ENCODE measurements around a stretch of chr7.

DNA sequence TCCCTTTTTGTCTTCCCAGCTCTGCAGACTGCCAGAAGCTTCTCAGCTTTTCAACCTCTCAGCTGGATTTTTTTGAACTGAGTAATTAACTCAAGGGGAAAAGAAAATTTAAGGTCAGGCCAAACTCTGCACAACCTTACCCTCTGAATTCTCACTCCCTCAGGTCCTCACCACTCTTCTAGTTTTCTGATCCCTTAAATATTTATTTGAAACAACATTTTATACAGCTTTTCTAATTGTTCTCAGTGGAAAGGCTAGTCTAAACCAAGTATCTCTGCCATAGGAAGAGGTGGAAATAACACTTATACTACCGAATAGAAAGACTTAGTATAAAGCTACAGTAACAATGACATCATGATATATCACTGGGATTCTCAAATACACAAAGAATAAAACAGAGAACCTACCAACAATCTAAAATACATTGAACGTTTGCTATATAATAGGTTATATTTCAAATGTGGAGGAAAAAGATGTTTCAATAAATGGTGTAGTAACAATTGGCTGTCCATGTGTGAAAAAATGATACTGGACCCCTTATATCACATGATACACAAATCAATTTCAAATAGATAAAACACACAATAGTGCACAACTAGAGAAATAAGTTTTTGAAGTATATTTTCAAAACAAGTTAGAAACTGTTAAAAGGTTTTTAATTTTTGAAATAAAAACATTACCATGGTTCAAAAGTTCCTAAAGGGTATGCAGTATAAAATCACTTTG lies 142.9 kb downstream of the KMT2C start:
- PRO-cap, 3 experiments: no peak in any of the 3 experiments
- RAMPAGE, long total RNA: no peak

- PRO-cap, 3 experiments: no peak in any of the 3 experiments
- RAMPAGE, long total RNA: no peak
Measured at GRCh38 chr7:152341220-152341804, 94.5 kb downstream of the KMT2C start.

DNA sequence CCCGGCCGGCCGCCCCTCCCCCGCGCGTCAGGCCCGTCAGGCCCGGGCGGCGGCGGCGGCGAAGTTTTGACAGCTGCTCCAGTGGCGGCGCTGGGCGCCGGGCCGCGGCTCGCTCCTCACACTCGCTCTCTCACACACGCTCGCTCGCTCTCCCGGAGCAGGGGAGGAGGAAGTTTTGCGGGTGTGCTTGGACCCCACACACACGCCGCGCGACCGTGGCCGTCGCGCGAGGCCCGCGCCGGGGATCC lies 361 bp upstream of the KMT2C start:
- PRO-cap, 3 experiments: no peak in any of the 3 experiments
- RAMPAGE, long total RNA: no peak

DNA sequence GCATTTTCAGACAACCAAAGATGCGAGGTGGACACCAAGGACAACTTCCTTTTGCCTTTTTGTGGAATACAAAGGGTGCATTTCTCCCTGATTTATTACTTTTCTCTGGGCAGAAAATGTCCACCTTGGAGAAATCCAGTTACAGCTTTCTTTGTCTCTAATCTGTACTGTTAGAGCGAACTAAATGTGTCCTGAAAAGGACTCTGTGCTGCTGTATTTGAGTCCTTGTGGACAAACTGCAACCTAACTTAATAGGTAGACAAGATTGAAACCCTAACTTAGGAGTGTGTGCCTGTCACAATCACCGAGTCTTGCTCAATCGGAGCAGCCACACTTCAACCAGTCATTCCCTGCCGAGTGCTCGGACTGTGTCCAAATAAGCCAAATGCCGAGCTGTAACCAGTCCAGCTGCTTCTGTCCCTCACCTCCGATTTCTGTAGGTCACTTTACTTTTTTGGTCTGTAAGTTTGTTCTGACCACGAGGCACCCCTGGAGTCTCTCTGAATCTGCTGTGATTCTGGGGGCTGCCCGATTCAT lies 139.8 kb downstream of the ACTR3B start:
- PRO-cap, 3 experiments: no peak in any of the 3 experiments
- RAMPAGE, long total RNA: no peak

- PRO-cap, 3 experiments: no peak in any of the 3 experiments
- RAMPAGE, long total RNA: no peak
Measured at GRCh38 chr7:153388725-153389872, 629.5 kb downstream of the ACTR3B start.

GRCh38 chr7:153412798-153413280 lies 639.4 kb upstream of the DPP6 start:
- PRO-cap, 3 experiments: no peak in any of the 3 experiments
- RAMPAGE, long total RNA: no peak

DNA sequence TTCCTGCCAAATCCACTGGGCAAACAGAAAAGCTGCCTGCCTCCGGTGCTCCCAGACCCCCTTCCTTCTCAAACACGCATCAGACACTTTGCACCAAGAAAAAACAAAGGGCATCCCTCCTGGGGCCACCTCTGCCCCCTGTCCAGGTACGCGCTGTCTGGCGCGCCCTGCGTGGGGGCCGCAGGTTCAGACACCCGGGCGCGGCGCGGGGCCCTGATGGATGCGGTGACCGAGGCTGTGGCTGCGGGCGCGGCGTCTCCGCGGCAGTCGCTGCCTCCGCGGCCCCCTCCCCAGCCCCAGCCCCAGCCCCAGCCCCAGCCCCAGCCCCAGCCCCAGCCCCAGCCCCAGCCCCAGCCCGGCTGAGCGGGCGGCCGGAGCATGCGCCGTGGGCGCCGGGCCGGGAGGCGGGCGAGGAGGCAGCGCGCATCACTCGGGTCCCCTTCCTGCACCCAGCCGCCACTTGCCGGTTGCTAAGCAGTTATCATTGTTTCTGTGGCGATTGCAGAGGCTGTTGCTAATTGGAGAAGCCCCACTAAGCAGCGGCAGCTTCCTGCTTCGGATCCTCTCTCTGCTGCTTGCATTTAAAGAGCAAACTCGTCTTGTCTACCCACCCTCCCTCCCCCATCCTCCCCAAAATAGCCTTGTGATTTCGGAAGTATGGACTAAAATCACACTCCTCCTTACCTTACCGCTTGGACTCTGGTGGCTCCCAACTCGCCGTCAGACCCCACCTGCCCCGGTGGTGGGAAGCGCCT lies 252.7 kb downstream of the DPP6 start:
- PRO-cap, 3 experiments: peak in 1 of 3 experiments; most common plus-strand start position 484 of the sequence (in 1)
- RAMPAGE, long total RNA: no peak

DNA sequence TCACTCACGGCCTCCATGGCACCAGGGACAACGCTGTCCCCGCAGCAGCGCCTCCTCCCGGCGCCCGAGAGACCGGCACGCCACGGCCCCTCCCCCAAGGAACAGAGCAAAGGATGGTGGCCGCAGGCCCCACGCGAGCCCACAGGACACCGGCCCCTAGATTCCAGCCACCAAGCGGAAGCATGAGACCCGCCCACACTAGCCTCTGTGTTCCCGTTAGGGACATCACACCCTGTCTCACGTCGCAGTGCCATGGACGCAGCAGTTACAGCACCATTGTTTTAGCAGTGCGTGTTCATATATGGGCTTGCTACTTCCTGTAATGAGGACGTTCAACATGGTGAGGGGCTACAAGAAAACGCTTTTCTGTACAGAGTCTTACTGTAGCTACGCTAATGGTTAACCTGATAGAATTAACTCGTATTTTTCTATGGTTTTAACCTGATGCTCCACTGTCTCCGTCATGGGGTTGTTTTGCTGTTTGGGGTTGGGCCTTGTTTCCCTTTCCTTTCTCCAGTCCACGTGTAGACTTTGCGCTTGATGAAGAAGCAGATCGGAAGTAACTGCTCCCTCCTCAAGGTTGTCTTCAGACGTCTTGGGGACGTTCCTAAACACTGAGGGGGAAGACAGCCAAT lies 110.1 kb downstream of the PAXIP1 start:
- PRO-cap, 3 experiments: no peak in any of the 3 experiments
- RAMPAGE, long total RNA: no peak

- PRO-cap, 3 experiments: no peak in any of the 3 experiments
- RAMPAGE, long total RNA: no peak
Measured at GRCh38 chr7:154968305-154969366, 34.3 kb downstream of the PAXIP1 start.

DNA sequence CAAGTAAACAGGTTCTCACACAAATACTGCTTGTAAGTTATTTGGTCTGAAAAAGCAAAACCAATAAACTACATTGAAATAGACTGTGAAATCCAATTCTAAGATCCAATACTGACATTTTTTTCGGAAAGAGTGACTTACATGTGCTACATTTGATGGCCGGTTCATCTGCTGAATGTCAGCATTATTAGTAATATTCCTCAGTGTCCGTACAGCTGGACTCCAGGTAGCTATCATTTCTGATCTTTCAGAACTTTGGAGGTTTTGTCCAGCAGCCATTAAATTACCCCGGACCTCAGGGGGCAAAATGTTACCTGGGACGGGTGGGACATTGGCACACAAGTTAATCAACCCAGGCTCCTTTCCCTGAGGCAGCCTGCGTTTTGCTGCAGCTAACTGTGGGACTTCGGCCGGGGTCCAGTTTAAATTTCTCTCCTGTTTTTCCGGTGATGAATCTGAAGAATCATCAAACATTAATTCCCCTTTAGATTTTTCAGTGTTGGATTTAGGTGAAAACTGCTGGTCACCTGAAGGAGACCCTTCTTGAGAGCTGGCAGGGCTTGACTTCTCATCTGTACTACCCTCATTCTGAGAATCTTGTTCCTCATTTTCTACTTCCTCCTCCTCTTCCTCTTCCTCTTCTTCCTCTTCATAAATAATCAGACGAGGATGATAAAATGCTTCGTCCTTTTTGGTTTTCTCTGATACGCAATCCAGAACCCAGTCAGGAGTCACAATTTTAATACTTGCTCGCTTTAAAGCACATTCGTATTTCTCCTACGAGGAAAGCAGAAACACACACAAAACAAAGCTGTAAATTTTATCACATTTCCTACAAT lies 27.1 kb downstream of the PAXIP1 start:
- PRO-cap, 3 experiments: no peak in any of the 3 experiments
- RAMPAGE, long total RNA: no peak

DNA sequence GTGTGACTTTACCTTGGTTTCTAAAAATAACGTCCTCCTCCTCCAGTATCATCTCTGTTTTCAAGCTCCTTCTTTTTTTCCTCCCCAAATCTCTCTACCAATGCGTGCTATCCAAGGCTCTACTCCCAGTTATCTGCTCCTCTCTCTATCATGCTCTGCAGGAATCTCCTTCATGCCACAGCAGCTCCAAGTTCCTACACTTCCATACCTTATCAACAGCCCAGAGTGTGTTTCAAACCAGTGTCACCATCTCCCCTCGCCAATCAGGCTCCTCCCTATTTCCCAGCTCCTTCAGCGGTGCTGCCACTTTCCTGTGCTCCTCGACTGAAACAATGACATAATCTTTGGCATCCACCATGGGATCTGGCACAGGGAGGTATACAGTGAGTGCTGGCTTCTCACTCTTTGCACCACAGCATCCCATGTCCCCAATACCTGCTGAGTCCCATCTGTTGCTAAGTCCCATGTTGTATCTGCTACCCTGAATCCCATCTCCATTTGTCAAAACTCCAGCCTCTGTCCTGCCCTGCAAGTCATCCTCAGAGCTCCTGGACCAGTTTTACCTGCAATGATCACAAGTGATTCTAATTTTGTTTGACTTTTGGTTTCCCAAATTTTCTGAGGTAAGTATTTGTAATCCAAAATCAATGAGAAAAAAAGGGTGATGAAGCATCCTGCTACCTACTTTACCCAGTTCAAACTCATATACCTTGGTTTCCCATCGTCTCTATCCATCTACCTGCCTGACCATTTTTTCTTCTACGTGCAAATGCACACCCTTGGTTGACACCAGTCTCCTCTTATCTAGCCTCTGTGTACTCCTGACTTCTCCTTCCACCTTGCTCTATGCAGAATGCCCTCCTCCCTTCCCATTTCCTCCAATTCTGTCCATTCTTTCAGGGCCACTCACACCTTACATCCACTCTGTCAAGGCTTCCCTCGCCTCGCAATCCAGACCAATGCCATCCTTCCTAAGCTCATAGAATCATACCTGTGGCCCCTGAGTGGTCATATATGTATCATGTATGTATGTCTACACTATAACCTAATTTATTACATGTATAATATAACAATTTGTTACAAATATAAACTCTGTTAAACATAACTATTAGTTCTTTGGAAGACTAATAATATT lies 15.2 kb downstream of the PAXIP1 start:
- PRO-cap, 3 experiments: peak in 2 of 3 experiments; most common plus-strand start position 501 of the sequence (in 1); most common minus-strand start position 265 of the sequence (in 1)
- RAMPAGE, long total RNA: no peak

GRCh38 chr7:155001744-155002605 lies 949 bp downstream of the PAXIP1 start:
- PRO-cap, 3 experiments: peak in 1 of 3 experiments; most common plus-strand start chr7:155002324 (in 1)
- RAMPAGE, long total RNA: no peak

- PRO-cap, 3 experiments: peak in 2 of 3 experiments; most common plus-strand start chr7:155205436 (in 1); most common minus-strand start chr7:155205382 (in 2)
- RAMPAGE, long total RNA: no peak
Measured at GRCh38 chr7:155205161-155206070, 92.3 kb upstream of the INSIG1 start.

DNA sequence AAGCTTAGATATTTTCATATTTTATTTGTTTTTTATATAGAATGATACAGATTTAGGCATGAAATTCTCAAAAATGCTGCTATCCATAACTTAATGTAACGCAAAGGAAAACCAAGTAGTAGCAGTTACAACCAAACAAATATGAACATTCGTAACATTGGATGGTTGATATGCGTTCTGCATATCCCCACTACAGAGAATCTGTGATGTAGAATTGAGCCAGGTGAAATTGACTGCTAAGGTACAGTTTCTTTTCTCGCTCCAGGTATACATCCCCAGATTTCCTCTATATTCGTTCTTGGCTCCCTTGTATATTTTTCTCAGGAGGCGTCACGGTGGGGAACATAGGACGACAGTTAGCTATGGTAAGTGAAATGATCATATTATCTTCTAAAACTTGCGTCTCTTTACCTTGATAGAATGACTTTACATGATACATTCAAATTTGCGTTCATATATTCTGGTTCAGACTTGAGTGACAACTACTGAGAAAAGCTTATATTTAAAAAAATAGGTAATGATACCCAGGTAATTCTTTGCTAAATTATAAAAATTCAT lies 4.9 kb downstream of the INSIG1 start:
- PRO-cap, 3 experiments: no peak in any of the 3 experiments
- RAMPAGE, long total RNA: no peak

DNA sequence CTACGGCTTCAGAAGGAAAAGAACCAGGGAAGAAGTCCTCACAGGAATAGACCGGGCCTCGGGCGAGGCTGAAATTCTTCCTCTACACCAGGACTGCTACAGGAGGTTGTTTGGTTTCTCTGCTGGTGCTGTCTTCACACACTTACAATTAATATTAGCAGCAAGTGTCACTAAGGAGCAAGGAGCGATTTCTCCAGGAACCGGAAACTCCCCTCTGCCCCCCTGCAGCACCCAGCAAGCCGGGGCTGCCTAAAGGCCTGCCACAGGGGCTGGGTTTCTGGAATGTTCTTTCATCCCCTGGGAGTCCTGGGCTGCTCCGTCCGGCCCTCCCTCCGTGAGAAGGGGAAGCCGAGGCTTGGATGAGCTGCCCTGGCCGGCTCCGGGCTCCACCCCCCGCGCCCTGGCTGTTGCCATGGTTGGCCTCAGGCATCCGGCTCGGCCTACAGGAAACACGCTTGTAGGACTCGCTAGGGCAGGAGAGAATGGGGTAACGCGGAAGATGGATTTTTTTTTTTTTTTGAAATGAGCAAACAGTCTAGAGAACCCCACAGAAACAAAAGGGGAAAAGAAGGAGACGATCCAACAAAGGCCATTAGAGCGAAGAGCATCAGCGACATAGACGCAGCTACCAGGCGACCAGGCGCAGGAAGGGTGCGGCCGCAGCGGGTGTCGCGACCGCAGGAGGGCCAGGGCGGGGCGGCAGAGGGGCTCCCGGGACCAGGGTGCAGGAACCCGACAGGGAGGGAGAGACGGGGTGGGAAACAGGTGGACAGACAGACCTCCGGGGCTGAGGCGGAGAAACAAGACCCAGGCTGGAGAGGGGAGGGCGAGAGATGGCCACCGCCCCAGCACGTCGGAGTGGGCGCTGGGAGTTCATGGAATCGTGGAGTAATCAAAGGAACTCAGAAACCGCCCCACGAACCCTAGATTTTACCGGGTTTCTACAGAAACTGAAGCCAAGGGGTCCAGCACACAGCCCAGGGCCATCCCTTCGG lies 33.1 kb downstream of the EN2 start:
- PRO-cap, 3 experiments: peak in 1 of 3 experiments; most common plus-strand start position 425 of the sequence (in 1); most common minus-strand start position 321 of the sequence (in 1)
- RAMPAGE, long total RNA: no peak

DNA sequence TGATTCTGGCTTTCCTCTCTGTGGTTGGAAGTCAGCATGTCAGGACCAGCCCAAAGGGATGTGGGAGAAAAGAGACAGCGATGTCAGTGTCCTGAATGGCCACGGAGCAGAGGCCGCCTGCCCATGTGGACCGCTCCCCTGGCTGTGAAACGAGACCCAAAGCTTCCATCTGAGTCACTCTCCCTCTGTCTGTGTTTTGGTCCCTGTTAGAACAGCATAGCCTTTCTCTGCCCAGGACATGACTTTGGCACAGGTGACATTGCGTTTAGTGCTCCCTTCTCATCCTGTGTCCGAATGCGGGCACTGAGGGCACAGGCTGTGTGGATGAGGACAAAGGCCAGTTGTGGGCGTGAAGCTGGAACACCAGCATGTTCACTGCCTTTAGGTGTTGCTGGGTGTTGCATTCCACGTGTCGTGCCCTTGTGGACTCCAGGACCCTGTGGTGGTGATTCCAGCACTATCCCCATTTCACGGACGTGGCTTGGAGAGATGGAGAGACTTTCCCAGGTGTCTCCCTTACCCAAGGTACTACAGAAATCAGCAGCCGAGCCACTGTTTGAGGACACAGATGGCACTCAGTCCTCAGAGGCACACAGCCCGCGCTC lies 738 bp upstream of the CNPY1 start:
- PRO-cap, 3 experiments: no peak in any of the 3 experiments
- RAMPAGE, long total RNA: no peak

- PRO-cap, 3 experiments: no peak in any of the 3 experiments
- RAMPAGE, long total RNA: no peak
Measured at GRCh38 chr7:155576554-155577207, 30.3 kb upstream of the CNPY1 start.

DNA sequence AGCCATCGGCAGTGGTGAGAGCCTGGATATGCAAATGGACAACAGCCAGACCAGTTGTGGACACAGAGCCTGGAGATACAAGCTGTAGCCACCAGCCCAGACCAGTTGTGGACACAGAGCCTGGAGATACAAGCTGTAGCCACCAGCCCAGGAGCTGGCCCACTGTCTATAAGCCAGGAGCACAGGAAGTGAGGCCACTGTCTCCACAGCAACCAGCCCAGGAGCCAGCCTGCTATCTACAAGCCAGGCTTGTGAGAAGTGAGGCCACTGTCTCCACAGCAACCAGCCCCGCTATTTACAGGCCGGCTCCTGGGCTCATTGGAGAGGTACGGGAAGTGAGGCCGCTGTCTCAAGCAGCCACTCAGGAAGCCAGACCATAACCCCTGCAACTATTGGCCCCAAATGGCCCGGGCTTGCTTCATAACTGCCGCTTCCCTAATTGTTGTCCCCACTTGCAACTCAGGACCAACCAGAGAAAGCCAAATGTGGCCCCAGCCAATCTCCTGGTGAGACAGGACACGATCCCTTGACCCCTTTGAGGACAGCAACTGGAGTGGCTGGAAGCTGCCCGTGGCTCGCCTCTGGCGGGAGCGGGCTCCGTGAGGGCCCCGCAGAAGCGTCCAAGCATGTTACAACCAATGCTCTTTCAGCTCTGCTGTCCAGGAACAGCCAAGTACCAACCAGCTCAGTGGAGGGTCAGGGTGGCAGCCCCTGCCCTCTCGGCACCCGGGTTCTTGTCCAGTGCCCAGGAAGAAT lies 44.1 kb upstream of the CNPY1 start:
- PRO-cap, 3 experiments: no peak in any of the 3 experiments
- RAMPAGE, long total RNA: no peak

- PRO-cap, 3 experiments: no peak in any of the 3 experiments
- RAMPAGE, long total RNA: no peak
Measured at GRCh38 chr7:155639903-155640623, 4.4 kb upstream of the RBM33 start.

DNA sequence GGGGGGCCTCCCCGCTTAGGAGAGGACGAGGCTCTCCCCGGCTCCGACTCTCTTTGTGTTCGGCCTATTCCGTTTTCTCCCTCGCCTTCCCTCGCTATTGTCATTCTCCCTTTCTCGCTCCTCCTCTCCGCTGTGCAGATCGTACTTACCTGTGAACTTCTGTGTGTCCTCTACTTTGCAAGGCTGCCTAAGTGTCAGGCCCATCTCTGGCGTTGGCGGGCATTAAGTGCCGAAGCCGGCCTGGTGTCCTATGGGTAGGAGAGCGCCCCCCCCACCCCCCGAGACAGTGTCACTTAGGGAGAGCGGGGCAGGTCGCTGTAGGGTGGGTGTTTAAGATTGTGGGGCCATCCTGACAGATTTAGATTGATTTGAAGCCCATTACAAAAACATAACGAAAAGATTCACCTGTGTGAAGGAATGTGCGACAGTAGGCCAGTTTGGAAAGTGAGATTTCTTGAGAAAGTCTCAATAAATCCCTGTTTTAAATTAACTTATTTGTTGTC lies 572 bp downstream of the RBM33 start:
- PRO-cap, 3 experiments: peak in 1 of 3 experiments; most common plus-strand start position 310 of the sequence (in 1); most common minus-strand start position 163 of the sequence (in 1)
- RAMPAGE, long total RNA: no peak

Data from cerebellum (tissue), 5 donors.